Measurements from ENCODE around the gene CNPY3.

DNA sequence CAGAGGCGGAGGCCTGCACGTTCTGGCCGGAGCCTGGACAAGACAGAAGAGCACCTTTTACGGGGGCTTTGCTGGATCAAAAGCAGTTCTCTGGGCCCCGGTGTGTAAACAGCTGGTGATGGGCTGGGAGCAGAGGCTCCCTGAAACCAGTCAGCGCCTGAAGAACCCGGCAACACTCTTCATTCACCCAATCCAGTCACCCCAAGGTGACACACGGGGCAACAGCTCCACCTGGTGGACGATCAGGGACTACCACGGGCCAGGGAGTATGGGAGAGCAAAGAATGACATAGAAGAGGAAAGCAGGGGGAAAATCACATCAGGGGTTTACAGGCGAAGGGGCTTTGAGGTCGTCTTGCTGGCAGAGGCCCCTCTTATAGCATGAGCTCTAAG is 6.2 kb upstream of the TAF8 start:
- PRO-cap, result no peak

DNA sequence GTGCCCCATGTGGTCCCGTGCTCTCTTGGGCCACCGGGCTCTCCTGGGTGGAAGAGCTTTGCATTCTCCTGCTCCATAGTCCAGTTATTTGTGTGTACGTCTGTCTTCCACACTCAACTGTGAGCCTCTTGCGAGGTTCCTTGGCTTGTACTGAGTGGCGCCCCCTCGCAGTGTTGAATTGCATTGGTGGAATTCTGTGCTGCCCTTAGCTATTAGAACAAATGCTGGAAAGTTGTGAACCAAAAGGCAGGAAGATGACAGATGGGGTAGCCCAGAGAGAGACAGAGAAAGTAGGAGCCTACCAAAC is 45.9 kb downstream of the TAF8 start:
- PRO-cap, result no peak

GRCh38 chr6:42099097-42099525 is 43.3 kb downstream of the C6orf132 start:
- PRO-cap, result no peak

DNA sequence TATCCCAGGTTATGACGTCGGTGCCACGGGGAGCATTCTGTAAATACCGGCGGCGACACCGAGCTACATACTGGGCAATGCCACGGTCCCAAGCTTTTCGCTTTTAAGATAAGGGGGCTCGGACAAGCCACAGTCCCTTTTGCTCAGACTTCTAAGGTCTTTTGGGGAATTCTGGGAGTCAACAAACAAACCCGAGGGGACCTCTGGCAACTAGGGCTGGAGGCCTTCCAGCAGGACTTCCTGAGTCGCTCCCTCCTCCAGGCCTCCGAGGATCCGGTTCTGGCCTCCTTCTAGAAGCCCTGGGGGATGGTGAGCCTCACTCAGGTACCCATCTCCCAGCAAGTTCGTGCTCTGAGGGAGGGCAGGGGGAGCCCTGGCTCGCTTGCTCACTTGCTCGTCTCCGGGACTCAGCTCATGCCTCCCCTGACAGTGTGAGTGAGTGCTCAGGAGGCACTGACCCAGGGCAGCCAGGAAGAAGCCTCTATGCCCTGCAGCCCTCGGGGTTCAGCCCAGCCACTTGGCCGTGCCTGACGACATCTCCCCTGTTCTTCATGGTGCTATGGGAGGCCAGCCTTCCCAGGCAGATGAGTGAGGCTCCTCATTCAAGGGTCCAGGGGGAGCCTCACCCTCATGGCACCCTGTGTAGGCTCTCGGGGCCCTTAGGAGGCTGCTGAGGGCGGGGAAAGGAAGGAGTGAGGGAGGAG is 62.6 kb upstream of the MRPS10 start:
- PRO-cap, result no peak

DNA sequence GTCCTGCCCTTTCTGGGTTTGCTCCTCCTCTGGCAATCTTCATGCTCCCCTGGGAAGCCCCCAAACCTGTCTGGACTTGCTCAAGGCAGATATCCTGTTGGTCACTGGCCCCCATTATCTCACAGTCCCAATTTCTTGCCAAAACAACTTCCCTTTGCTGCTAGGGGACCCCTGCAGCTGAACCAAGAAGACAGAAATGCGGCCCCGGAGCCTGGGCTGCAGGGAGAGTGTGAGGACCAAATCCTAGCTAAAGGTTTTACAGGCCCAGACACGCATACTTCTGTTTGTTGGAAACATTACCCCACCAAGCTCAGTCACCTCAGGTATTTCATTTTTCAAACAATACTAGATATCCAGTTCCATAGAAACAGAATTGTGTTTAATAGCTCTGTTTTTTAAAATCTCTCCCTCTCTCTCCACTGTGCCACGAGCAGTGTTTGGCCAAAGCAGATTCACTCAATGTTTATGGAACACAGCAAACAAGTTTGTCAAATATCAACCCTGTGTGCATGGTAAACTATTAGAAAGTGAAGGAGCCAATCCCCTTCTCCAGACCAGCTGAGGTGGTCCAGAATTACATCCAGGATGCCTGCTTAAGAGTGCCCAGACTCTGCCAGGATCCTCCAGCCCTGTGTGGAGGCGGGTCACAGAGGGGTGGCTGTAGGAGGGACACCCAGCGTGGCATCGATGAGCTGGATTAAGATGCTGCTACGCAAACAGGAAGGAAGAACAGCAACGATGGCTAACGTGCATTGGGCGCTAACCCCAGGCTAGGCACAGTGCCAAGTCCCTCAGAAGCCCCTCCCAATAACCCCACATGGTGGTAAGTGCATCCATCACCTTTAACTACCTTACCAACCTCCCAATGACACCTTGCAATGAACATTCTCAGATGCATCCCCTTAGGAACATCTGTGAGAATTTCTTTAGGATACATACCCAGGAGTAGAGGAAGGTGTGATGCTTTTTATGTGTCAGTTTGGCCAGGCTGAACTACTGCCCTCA is 63.7 kb upstream of the MRPS10 start:
- PRO-cap, result no peak

DNA sequence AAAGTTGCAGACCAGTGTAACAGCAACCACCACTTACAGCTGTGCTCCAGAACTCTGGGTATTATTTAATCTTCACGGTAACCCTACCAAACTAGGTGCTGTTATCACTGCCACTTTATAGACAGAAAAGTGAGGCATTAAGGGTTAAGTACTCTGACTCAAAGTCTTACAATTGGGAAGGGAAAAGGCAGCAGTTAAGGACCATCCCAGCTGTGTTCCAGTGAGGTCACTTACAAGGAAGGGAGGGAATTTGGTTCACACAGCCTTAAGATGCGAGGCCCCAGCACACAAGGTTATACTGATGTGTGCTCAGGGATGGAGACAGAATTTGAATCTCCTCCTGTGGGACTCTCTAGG is 46.7 kb downstream of the TRERF1 start:
- PRO-cap, result no peak

GRCh38 chr6:42440726-42441456 is 10.8 kb downstream of the TRERF1 start:
- PRO-cap, result no peak

GRCh38 chr6:42548027-42548561 is 15.7 kb upstream of the UBR2 start:
- PRO-cap, result no peak

GRCh38 chr6:42657870-42658566 is 64.4 kb downstream of the PRPH2 start:
- PRO-cap, result no peak

- PRO-cap, result no peak
Observed at GRCh38 chr6:42769863-42770146, 12.0 kb upstream of the BICRAL start.

DNA sequence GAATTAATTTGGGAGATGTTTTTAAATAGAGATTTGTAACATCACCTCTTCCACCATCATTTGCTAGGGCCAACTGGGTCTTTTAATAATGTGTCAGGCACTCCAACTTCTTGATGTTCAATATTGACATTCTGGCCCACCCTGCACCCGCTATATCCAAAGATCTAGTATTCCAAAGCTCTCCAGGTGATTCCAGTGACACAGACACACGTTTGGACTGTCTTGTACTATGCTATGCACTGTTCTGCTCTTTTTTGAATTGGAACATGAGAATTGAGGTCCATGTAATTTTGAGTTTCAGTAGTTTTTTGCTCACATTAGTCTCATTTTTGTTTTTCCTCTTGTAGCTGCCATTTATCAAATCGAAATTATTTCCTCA is 2.9 kb downstream of the BICRAL start:
- PRO-cap, result no peak

DNA sequence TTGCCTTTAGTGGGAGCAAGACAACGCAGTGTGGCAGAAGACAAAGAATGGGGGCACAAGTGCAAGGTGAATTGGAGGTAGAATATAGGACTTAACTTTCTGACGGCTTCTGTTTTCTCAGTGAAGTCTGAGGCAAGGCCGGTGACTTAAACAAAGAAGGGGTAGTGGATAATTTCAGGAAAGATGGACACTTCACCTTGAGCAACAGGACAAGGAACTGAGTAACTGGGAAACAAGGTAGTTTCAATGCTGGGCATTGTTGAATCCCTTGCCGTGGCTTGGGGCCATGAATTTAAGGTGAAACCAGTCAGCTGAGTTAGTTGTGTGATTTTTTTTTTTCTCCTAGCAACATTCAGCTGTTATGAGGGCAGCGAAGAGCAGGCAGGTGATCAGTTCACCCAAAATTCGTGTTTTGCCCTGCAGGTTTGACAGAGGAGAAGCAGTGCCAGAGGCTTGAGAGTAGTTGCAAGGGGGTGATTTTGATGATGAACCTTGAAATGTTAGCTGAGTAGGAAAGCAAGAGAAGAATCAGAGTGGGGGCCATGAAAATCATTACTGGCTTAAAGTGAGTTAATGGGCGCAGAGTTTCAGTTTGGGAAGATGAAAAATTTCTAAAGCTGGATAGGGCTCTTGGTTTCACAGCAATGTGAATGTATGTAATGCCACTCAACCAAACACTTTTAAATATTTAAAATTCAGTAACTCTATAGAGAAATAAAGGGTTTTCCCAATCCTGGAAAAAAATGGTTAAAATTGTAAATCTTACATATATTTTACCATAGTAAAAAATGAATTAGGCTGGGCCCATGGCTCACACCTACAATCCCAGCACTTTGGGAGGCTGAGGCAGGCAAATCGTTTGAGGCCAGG is 6.9 kb downstream of the BICRAL start:
- PRO-cap, result no peak

- PRO-cap, result bidirectional peak, plus-strand start at chr6:42879929, minus-strand start at chr6:42879814
Observed at GRCh38 chr6:42879744-42880427, 470 bp downstream of the RPL7L1 start.

- PRO-cap, result bidirectional peak, plus-strand start at chr6:42929549, minus-strand start at chr6:42929405
Observed at GRCh38 chr6:42929354-42929876, at the start of gene CNPY3. Gene CNPY3 (plus strand): TSS chr6:42929480.

DNA sequence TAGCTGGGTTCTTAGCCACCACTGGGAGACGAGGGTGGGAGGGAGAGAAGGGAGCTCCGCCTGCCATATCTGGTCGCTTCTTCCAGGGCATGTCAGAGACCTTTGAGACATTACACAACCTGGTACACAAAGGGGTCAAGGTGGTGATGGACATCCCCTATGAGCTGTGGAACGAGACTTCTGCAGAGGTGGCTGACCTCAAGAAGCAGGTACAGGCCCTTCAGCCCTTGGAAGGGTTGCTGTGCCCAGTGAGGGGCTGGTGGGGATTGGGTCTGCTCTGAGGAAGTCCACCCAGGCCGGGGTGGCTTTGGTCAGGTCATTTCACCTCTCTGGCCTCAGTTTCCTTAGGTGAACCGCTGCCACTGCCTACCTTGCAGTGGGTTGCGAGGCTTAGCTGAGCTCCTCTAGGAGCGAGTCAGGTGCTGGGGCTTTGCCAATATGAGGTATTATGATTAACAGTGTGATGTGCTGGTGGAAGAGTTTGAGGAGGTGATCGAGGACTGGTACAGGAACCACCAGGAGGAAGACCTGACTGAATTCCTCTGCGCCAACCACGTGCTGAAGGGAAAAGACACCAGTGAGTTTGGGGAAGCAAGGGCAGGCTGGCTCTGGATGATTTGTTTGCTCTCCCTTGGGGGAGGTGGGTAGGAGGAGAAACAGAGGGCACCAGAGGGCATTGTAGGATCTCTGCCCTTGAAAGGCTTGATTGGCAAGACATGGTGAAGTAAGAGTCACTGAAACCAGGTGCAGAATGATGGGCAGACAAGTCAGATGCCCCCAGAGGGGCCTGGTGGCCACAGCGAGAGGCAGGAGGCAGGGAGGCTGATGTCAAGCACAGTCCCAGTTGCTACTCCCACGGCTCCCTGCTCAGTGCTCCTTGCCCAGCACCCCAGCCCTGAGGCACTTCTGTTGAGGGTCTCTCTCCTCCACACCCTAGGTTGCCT is 8.6 kb downstream of the CNPY3 start:
- PRO-cap, result no peak

DNA sequence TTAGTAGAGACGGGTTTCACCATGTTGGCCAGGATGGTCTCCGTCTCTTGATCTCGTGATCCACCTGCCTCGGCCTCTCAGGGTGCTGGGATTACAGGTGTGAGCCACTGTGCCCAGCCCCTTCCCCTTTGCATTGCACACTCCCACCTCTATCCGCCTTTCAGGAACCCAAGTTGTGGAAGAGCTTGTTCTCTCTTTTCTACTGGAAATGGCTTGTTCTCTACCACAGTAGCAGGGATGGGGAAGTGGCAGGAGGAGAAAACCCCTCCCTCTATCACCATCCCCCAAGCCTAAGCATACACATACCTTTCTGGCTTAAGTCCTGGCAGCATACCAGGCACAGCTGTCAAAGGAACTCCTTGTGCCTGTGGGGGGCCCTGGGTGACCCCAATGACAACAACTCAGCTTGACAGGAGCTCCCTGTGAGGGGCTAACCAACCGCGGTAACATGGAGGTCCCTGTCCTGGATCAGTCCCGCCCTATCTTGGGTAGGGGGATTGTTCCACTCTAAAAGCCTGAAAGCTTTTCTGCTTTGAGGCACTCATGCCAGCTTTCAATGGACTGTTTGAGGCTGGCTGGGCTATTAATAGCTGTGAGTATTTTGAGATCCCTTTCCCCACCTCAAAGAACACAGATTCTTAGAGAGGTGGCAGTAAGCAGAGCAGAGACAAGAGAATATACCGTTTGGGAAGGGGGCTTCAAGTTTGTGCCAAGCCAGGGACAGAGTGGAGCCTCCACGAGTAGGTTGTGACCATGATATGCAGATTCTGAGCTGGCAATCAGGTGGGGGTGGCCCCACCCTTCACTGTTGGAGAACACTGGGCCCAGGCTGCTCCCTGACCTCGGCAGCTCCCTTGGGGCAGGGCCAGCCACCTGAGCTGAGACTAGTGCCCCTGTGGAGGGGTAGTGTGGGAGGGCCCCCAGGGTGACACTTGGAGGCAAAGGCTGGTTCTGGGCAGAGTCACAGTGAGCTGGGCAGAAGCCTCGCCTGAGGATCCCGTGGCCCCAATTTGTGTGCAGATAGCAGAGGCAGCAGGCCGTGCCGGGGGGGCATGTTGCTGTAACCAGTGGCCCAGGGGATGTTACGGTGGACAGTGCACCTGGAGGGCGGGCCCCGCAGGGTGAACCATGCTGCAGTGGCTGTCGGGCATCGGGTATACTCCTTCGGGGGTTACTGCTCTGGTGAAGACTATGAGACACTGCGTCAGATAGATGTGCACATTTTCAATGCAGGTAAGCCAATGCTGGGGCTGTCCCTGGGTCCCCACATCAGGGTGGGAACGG is 2.5 kb downstream of the KLHDC3 start:
- PRO-cap, result no peak

- PRO-cap, result no peak
Observed at GRCh38 chr6:43052366-43053205, 1.1 kb downstream of the CUL7 start.

DNA sequence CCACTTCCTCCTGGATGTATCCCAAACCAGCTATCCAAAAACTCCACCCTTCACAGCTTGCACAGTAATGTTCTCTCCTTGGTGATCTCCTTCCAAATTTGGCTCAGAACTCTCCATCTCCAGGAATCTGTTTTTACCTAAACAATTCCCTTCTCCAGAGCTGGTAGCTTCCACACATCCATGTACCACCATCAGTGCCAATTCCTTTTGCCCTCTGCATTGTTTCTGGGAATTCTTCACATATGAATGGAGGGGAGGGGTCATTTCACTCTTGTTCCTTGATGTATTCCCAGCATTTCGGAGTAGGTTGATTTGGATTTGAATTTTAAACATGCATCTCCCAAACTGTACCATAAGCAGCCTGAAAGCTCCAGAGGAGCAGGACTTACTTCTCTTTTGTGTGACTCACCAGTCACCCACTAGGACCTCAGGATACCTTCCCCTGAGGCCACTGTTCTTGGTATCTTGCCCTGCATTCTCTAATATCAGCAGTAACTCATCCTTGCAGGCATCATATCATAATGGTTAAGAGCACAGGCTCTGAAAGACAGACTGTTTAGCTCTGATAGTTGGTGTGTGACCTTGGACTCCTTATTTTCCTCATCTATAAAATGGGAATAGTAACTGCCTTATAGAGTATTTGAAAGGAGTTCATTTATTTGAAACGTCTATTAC is 766 bp downstream of the MRPL2 start:
- PRO-cap, result no peak

DNA sequence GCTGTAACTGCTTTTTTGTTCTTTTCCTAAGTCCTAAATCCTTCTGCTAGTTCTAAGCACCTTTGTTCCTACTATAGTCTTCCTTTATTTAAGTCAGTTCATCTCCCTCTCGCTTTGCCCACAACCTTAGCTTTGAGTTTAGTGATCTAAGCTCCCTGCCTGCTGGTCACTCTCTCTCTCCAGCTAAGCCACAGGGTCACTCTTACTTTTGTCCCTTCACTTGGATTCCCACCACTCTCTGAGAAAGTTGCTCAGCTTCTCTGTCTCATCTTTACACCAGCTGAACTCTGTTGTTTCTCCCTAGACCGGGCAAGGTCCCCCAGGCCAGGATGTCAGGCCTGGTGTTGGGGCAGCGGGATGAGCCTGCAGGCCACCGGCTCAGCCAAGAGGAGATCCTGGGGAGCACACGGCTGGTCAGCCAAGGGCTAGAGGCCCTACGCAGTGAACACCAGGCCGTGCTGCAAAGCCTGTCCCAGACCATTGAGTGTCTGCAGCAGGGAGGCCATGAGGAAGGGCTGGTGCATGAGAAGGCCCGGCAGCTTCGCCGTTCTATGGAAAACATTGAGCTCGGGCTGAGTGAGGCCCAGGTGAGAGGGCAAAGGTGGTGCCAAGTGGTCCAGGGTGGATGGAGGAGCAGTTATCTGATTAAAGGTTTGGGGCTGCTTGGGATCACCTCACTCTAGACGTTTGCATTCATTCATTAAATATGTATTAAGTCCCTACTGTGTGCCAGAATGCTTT is 1.7 kb downstream of the KLC4 start:
- PRO-cap, result no peak

GRCh38 chr6:43072750-43073149 is 3.4 kb upstream of the PTK7 start:
- PRO-cap, result no peak

Measured in right cardiac atrium (tissue), 1 donor.